BE2C (cell line): ENCODE measurements around a stretch of chr1.

DNA sequence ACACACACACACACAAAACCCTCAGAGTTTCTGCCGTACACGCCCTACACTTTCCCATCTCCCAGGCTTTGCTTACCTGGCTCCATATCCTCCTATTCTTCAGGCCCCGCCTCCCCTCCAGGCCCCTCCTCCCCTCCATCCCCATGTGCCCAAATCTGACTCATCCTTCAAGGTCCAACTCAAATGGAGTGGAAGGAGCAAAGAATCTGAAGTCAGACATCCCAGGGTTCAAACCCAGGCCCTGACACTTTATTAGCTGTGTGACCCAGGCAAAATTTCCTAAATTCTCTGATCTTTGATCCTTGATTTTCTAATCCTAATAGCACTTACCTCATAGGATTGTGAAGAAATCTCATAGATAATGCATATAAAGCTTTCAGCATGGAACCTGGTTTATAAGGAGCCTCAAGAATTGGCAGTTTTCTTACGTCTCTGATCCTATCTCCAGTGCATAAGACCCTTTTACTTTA lies 3.8 kb upstream of the E2F2 start:
- RRBS = no CpG with 5 or more reads among the region's 4 CpGs

DNA sequence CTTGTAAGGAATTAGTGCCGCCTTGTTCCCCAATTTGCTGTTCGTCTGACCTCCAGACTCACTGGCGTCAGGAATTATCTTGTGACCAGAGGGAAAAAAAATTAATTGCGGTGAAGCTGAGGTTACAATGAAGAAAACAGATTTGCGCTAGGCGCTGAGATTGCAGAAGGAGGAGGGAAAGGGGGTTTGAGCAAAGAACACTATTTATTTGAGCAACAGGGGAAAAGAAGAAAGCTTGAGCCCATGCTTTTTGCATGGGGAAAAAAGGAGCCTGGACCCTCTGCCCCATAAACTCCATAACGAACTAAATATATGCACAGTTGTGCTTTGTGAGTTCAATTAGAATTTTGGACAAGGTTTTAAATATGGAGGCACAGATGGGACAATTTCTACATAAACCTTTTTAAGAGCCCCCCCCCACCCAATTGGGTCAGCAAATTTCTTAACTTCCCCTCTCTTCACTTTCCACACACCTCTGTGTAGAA lies 680 bp upstream of the ID3 start:
- RRBS = no CpG with 5 or more reads among the region's 7 CpGs

DNA sequence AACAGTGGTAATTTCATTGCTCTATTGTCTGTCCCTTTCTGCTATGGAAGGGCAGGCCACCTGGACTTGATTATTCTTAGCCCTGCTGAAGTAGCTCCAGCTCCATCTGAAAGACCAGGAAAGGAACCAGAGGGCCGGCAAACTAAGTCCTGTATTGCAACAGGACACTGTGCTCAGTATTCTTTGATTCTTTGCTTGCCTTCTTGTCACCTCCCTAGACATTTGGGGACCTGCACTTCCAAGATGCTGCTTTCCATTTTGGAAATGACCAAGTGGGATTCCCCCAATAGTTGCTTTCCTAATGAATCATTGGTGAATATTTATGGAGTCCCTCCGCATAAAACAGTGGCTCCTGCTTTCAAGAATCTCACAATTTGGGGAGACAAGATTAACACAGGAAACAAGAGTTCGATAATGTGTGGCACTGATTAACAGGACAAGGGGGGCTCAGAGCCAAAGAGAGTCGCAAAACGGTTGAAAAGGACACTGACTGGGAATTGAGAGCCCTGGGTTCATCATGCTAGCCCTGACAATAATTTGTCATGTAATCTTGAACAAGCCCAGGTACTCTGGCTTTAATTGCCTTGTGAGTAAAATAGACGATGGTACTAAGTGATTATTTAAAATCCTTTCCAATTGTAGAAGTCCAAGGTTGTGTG lies 1.3 kb upstream of the ID3 start:
- RRBS = no CpG with 5 or more reads among the region's 6 CpGs

DNA sequence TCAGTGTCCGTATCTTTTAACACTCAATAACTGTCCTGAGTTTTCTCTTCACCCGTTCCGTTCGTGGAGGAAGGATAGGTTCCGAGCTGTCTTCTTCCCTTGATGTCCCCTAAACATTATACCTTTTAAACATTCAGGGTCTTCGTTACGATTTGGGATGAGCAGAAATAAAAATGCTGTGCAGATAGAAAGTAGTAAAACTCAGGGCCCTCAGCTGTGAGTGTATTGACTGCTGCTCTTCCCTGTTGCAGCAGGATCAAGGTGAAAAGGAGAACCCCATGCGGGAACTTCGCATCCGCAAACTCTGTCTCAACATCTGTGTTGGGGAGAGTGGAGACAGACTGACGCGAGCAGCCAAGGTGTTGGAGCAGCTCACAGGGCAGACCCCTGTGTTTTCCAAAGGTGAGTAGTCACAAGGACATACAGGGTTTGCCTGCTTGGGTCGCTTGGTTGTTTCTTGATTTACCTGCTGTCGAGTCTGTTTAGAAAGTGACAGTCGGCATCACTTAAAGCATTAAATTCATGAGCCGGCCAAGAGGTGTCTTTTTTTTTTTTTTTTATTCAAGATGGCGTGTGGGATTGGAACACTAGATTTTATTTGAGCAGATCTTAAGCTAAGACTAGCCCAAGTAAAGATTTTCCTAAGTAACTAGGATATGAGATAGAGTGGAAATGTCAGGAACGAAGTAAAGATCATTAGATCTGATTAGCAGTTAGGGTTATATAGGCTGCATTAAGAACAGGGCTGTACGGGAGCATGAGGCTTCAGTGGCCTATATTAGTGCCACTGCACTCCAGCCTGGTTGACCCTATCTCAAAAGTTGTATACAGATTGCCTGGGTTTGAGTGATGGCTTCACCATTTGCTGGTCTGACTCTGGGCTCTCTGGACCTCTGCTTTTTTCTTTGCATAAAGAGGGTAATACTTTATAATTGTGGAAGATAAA lies 1.0 kb downstream of the RPL11 start:
- RRBS = no CpG with 5 or more reads among the region's 19 CpGs

GRCh38 chr1:23695558-23696747 lies 4.3 kb downstream of the RPL11 start:
- RRBS = no CpG with 5 or more reads among the region's 7 CpGs

DNA sequence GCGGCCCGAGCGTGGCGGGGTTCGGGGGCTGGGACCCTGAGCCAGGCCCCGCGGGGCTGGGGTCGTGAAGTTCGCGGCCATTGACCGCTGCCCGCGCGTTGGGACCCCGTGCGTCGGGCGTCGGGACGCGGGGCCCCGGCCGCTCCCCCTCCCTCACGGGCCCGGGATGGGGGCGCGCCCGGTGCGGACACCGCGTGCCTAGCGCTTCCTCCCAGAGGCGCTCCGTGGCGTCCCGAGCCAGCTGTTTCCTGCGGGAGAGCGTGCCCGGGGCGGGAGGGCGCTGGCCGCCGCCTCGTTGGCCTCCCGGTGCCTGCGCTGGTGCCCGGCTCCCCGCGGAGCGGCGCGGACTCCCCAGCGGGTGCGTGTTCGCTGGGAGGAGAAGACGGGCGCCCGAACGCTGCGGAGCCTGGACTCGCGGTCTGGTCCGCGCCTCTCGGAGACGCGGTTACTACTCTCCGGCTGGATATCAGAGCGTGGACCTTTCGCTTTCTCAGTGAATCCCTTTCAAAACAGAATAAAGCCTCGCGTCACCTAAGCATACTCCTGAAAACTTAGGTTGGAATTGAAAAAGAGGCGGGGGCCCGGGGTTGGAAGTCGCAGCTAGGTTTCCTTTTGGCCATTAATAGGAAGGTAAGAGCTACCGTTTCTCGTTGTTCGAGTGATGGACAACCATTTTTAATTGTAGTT lies 513 bp downstream of the ELOA start:
- RRBS = under 1% methylated on average over 15 of the region's 78 CpGs

GRCh38 chr1:23866925-23867171 lies 1.2 kb downstream of the FUCA1 start:
- RRBS = no CpG with 5 or more reads among the region's 4 CpGs

- RRBS = no CpG with 5 or more reads among the region's 12 CpGs
Measured at GRCh38 chr1:23909346-23909849, 3.8 kb downstream of the CNR2 start.

- RRBS = no CpG with 5 or more reads among the region's 10 CpGs
Measured at GRCh38 chr1:23974621-23975309, 5.4 kb downstream of the SRSF10 start.

GRCh38 chr1:24110771-24111269 lies 1.1 kb downstream of the MYOM3 start:
- RRBS = no CpG with 5 or more reads among the region's 12 CpGs

DNA sequence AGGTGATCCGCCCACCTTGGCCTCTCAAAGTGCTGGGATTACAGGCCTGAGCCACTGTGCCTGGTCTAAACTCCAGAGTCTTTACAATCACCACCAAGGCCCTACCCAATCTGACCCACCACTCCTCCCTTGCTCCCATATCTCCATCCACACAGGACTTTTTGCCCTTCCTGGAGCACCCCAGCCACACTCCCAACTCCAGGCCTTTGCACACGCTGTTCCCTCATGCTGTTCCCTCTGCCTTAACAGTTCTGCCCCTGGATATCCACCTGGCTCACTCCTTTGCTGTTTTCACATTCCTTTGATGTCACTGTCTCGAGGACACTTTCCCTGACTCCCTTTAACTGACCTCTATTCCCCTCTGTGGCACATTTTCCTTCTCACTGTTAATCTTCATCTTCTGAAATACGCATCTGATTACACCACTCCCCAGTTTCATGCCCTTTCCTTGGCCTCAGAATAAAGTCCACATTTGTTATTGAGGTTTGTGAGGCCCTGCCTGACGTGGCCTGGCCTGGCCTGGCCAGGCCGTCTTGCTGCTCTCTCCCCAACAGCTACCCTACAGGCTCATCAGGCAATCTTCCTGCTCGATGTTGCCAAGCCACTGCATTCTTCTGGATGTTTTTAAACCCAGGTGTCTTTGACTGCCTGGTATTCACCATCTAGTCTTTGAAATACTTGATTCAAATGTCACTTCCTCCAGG lies 3.0 kb downstream of the IFNLR1 start:
- RRBS = no CpG with 5 or more reads among the region's 7 CpGs

DNA sequence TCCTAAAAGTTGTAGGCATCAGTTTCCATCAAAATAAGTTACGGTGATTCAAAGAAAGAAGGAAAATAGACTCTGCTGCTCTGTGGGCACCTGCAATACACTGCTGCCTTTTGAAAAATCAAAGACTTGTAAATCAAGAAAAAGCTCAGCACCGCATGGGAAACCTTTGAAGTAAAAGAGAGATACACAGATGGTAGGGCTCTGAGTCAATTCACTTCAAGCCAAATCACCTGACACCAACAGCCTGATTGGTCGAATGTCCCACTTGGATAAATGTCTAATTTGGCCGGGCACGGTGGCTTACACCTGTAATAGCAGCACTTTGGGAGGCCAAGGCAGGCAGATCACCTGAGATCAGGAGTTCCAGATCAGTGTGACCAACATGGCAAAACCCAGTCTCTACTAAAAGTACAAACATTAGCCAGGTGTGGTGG lies 19.2 kb upstream of the RCAN3 start:
- RRBS = no CpG with 5 or more reads among the region's 5 CpGs

GRCh38 chr1:24655282-24656098 lies 12.4 kb downstream of the SRRM1 start:
- RRBS = no CpG with 5 or more reads among the region's 8 CpGs

GRCh38 chr1:24669039-24669829 lies 26.1 kb downstream of the SRRM1 start:
- RRBS = no CpG with 5 or more reads among the region's 21 CpGs

DNA sequence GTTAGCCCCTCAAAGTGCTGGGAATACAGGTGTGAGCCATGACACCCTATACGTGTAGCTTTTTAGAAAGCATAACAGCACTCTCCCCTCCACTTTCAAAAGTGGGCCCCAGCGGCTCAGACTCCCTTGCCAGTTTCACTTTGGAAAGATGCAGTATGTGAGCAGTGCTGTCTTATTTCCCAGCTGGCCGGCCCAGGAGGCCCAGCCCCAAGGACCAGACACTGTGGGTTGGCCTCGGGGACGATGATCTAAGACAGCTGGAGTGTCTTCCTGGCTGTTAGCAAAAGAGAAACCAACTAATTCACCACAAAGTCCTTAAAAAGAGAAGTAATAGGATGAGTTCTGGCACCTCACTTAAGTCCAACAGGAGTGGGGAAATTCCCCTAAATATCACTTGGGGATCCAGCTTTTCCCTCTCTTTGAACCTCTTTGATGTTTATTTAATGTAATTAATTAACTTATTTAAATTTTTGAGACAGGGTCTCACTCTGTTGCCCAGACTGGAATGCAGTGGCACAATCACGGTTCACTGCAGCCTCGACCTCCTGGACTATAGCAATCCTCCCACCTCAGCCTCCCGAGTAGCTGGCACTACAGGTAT lies 17.7 kb upstream of the CLIC4 start:
- RRBS = no CpG with 5 or more reads among the region's 8 CpGs

- RRBS = no CpG with 5 or more reads among the region's 18 CpGs
Measured at GRCh38 chr1:24862123-24862734, 67.8 kb downstream of the RUNX3 start.

DNA sequence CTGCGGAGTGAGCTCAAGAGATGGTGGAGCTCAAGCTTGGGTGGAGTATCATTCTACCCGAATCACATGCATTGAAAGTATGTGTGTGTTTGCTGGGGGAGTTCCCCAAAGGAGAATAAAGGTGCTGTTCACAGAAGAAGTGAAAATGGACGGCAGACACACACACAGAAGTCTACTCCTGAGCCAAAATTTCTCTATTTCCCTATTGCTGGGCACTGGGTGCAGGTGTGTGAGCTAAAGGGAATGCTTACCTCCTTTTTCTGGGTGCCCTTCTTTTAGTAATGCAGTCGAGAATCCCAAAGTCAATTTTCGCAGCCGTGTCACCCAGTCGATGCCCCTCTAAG lies 58.3 kb upstream of the RUNX3 start:
- RRBS = no CpG with 5 or more reads among the region's 7 CpGs

DNA sequence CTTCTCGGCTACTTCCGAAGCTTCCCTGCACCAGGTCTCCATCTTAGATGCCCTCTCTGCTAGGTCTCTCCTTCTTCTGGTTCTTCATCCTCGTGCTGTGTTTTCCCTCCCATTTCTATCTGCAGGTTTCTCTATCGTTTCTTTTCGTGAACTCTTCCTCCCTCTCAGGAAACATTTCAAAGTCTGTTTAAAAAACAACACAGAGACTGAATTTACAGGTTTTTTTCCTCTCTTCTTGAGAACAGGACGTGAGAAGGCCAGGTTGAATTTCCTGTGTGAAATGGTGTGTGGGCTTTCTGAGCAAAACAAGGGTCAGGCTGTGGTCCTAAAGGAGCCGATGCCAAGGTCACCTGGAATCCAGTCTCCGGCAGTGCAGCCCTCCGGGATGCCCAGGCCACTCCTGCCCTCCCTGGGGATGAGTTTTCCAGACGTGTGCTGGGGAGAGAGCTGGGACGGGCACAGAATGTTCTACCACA lies 62.6 kb upstream of the RUNX3 start:
- RRBS = no CpG with 5 or more reads among the region's 11 CpGs

DNA sequence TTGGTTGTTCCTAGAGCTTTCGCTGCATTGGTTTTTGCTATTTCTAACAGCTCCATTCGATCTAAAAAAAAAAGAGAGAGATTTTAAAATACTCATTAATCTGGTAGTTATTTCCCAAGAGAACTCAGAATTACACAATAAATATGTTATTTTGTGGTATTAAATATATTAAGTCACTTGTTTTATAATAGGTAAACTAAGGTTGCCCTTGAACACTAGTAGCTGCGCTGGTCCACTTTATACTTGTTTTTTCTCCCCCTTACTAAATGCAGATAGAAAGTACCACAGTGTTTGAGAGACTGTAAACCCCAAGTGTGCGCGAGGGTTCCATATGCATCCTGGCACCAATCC lies 2.0 kb downstream of the RSRP1 start:
- RRBS = no CpG with 5 or more reads among the region's 5 CpGs